Renal cortical epithelial cell (primary cell): ENCODE measurements around a stretch of chr19.

DNA sequence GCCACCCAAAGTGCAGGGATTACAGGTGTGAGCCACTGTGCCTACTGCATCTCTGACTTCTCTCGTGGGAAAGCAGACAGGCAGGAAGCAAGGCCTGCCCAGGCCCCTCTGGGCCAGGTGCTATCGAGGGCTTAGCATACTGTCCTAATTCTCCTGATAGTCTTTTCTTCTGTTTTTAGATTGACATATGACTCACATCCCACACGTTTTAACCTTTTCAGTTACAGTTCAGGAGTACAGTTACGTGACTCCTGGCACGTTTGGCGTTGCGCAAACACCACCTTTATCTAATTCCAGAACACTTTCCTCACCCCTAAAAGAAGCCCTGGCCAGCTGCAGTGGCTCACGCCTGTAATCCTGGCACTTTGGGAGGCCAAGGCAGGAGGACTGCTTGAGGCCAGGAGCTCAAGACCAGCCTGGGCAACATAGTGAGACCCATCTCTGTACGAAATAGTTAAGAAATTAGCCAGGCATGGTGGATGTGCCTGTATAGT, 9.0 kb downstream of the MOB3A start:
- RRBS = no CpG with 5 or more reads among the region's 9 CpGs

DNA sequence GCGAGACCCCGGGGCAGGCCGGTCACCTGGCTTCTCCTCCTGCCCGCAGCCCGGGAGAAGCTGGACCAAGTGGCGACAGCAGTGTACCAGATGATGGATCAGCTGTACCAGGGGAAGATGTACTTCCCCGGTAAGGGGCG, 358 bp downstream of the IZUMO4 start:
- RRBS = 2% methylated on average over 6 of the region's 8 CpGs

DNA sequence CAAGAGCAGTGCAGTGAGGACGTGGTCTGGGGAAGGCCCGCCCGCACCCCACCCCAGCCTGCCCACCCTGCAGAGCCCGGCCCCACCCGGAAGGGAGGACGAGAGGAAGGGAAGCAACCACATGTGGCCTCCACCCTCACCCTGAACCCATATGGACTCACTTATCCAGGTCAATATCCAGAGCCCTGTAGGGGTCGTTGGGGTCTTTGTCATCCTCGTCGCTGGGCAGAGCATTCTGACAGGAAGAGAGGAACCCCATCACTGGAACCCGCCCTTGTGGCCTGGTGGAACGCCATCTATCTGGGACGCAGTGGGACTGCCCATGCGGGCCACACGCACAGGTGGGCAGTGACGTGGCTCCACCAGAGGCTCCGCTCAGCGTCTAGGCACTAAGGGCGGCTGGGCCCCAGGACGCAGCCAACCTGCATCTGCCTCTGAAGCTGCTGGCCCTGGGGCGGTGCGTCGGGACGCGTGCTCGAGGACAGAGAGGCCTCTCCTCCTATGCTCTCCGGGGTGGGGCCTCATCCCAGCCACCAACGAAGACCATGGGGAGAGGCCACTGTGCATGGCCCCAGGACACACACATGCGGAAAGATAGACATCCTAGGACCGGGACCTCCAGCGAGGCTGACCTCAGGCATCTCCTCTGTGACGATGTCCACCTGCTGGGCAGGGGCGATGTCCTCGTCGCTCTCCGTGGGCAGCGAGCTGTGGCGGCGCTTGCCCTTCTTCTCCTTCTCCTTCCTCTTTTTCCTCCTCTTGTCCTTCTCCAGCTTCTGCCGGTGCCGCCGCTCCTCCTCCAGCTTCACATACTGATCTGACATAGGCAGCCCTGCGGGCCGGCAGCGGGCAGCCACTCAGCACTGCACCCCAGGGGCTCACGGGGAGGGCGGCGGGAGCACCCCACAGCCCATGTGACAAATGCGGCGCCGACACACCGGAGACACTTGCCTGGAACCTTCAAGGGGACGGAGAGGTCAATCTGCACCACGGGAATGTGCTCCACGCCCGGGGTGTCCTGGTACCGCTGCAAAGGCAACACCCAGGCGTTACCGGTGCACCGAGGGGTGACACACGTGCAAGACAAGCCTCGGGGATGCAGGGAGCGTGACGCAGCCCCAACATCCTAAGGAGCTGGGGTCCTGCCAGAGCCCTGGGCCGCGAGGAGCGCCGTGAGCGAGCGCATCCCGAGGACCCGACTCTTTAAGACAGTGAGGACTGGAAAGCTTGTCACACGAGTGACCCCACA, 18.3 kb downstream of the IZUMO4 start:
- RRBS = 88% methylated on average over 14 of the region's 72 CpGs

GRCh38 chr19:2123681-2124256, 27.1 kb downstream of the IZUMO4 start:
- RRBS = 85% methylated on average over 2 of the region's 23 CpGs

GRCh38 chr19:2164962-2165479, 1.3 kb downstream of the DOT1L start:
- RRBS = under 1% methylated on average over 21 of the region's 57 CpGs

DNA sequence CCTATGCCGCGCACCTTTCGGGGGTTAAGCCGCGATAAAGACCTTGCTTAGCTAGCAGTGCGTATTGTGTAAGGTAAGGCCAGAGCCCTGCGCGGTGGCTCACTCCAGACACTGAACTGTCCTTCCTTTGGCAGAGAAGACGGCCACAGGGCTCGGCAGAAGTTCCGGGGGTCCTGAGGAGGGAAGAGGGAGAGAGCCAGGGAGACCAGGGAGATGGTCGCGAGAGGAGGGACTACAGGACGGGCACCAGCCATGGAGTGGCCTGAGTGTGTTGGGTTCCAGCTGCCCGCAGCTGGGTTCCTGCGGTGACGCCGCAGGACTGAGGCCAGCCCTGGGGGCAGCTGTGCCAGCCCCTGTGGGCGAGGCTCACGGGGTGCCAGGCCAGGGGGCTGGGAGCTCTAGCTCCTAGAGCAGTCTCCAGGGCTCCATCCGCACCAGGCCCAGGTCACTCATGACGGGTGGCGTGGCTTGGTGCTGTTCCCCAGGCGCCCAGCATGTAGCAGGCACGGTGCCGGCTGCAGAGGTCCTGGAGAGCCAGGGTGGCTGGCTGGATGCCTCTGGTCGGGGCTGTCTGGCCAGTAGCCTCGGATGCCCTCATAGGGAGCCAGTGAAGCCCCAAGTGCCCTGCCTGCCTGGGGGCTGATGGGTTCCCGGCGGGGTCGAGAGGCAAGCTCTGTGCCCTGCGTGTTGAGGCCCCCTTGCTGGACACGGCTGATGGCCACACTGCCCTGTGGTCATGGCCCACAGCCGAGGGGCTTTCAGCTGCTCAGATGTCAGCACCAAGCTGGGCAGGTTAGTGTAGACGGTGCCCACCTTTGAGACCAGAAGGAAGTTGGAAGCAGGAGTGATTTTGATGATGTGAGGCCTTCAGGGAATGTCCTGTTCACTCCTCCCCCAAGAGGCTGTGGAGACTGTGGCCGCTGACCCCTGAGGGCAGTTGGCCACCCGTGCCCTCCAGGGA, 7.5 kb downstream of the PLEKHJ1 start:
- RRBS = no CpG with 5 or more reads among the region's 37 CpGs

DNA sequence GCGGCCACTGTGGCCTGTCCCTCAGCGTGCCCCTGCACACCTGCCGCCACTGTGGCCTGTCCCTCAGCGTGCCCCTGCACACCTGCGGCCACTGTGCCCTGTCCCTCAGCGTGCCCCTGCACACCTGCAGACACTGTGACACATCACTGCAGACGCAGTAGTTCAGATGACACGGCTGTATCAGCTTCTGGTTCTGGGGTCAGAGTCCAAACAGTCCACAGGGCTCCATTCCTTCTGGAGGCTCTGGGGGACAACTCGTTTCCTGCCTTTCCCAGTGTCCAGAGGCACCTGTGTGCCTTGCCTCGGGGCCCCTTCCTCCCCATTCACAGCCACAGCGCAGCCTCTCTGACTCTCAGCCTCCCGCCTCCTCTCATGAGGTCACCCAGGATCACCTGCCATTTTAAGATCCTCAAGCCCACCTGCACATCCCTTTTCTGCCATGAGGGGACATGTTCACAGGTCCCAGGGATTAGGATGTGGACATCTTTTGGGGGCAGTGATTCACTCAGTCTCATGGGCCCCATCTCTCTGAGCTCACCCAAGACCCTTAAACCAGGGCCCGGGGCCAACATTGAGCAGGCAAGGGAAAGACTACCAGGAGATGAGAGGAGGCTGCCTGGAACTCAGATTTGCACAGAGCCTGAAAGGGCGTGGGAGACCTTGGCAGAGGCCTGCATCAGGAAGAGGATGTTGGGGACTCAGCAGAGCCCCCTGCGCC, 5.6 kb downstream of the SF3A2 start:
- RRBS = no CpG with 5 or more reads among the region's 15 CpGs

GRCh38 chr19:2243759-2244140, 5.4 kb upstream of the AMH start:
- RRBS = no CpG with 5 or more reads among the region's 12 CpGs

DNA sequence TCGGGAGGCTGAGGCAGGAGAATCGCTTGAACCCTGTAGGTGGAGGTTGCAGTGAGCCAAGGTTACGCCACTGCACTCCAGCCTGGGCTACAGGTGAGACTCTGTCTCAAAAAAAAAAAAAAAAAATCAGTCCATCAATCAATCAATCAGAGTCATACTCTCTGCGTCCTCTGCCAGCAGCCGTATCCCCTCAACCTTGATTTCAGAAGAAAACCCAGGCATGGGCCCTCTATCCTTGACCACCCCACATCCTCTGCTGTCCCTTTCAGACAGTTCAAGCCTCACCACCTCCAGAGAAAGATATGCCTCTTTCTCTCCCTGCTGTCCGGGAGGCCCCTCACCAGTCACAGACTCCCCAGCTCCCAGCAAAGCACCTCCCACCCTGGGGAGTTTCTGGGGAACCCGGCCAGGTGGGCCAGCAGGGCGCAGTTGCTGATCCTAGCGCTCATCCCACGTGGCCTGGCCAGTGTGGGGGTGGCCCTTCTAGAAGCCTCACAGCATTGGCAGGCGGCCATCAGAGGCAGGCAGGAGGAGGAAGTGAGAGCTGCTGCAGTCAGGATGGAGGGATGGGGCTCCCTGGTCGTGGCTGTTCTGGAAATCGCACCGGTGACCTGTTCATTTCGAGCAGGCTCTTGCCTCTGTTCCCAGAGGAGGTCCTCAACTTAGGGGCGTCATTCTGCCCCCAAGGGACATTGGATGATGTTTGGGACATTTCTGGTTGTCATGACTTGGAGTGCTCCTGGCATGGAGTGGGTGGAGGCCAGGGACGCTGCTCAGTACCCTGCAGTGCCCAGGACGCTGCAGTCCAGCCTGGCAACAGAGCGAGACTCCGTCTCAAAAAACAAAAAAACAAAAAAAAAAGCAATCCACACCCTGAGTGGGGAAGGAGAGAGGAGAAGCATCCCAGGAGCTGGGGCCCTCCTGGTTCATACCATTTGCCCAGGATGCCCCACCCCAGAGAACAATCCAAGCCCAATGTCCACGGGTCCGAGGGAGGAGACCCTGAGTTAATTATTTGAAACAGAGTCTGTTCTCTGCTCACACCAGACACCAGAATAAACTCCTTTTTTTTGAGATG, 10.3 kb upstream of the JSRP1 start:
- RRBS = 42% methylated on average over 2 of the region's 22 CpGs

- RRBS = 18% methylated on average over 10 of the region's 31 CpGs
These were observed 776 bp upstream of the PEAK3 start for GRCh38 chr19:2282584-2283318.

- RRBS = no CpG with 5 or more reads among the region's 17 CpGs
These were observed 608 bp downstream of the SPPL2B start for GRCh38 chr19:2329130-2329453.

DNA sequence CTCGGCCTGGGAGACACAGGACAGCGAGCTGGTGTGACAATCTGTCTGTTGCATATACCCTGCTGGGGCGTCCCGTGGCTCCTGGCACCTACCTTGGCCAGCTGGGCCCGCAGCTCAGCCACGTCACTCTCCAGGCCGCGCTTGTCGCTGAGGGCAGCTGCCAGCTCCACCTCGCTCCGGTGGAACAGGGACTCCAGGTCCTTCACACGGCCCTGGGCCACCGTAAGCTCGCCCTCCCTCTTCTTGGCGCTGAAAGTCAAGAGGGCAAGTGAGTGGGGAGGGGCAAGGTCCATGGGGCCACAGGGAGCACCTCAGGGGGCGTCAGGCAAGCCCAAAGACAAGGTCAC, 10.9 kb upstream of the TIMM13 start:
- RRBS = no CpG with 5 or more reads among the region's 16 CpGs

DNA sequence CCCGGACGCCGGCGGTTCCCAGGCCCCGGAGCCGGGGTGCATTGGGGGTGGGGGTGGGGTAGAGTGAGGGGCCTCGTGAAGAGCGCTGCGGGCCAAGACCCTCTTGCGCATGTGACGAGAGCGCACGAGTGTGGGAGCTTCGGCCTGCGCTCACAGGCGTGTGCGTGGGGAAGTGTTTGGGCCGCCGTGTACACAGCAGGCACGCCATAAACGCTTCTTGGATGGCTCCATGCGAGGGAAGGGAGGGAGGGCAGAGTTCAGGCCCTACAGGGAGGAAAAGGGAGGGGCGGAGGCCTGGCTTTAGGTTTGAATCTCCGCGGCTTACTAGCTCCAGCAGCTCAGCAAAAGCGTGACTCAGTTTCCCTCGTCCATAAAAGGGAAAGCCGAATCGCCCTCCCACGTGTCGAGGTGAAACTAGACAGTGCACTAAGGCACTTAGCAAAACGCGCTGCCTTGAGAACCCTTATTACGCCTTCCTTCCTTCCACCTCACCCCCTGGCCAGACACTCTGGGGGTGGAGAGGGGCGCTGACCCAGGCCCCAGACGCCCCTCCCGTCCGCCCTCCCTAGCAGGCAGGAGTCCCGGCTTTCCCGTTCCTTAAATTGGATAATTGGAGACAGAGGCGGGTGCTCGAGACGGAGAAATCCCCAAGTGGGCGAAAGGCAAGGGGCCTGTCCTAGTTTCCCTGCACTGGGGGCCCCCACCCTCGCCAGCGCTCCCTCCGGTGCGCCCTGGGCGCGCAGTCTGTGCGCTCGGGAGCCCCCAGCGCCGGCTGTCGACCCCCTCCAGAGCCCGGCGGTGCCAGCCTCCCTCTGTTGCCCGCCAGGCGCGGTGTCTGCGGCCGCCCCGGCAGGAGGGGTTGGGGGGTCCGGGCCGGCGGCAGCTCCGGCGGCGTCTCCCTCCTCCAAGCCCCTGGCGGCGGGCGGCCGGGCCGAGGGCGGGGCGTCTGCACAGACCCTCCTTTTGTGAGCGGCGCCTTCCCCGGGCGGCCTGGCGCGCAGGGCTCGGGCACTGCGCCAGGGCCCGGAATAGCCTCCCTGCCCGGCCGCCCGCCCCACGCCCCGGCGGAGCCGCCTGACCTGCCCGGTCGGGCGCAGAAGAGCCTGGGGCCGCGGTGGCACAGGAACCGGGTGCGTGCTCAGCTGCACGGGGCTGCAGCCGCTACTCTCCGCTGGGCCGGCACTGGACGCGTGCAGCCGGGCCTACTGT, 12.8 kb downstream of the GADD45B start:
- RRBS = 2% methylated on average over 46 of the region's 106 CpGs

- RRBS = 2% methylated on average over 18 of the region's 65 CpGs
These were observed 18.8 kb downstream of the GADD45B start for GRCh38 chr19:2494587-2495203.

GRCh38 chr19:2539796-2540374, 64.0 kb downstream of the GADD45B start:
- RRBS = no CpG with 5 or more reads among the region's 3 CpGs

GRCh38 chr19:2591753-2592469, 110.6 kb downstream of the GNG7 start:
- RRBS = no CpG with 5 or more reads among the region's 3 CpGs

DNA sequence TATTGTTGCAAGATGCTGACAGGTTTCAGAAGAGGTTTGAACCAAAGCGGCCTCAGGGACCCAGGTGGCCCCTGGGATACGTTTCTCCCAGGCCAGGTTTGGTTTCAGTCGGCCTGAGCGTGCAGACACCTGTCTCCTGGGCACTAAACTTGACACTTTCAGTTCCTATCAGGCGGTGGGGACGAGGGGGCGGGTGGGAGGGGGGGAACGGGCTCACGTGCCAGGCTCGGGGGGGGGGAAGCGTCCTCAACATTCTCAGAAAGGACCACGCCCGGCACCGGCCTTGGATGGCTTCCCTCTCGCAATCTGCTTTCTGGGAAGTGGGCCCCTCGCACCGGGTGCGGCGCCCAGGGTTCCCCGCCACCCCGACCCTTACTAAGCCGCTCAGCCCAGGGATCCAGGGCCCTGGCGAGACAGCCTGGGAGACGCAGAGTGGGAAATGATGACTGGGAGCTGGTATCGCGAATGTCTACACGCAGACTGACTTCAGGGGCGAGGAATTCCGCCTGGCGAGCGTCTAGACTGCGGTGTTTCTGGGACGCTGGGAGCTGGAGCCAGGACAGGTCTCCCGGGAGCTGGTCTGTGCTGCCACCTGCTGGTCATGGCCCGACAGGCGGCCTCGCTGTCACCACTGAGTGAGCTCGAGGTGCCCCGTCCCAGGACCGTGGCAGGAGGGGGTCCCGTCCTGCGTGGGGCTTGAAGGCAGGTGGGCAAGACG, 91.6 kb downstream of the GNG7 start:
- RRBS = 9% methylated on average over 4 of the region's 43 CpGs

DNA sequence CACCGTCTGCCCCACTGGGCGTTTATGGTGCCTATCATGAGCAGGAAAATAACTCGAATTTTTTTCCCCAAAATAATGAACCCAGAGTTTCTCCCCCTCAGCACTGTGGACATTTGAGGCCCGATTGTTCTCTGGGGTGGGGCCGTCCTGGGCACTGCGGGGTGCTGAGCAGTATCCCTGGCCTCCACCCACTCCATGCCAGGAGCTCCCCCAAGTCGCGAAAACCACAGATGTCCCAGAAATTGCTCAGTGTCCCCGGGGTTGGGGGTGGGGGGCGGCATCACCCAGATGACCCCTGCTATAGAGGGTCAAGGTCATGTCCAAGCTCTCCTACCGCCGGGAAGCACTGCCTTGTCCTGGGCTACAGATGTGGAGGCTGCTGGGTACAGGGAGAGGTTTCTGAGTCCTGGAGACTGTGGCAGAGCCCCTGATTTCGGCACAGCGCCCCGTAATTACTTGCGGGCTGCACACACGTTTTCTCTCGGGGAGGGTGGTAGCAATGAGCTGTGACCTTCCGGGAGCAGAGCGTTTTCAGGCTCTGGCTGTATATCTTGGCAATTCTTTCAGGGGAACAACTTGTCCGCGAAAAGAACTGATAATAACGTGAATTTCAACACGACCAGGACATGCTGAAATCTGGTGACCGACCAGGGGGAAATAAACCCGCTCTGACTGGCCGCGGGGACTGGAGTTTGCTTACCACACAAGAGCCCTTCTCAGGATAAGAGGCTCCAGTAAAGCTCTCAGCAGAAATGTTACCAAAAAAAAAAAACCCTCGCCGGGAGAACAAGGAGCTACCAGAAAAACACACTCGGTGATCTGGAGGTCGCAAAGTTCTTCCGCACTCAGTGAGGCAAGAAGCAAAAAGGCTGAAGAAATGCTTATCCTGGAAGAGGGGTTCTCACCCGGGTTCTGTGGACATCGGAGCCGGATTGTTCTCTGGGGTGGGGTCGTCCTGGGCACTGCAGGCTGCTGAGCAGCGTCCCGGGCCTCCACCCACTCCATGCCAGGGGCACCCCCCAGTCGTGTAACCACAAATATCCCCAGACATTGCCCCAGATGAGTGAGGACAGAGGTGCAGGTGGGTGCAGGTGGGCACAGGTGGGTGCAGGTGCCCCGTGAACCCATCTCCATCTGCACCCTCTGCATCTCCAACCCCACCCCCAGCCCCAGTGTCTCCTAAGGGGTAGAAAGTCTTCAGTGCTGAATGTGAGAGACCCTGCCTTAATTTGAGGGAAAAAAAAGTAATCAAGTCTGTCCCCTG, 67.9 kb downstream of the GNG7 start:
- RRBS = 21% methylated on average over 4 of the region's 41 CpGs

- RRBS = 73% methylated on average over 2 of the region's 8 CpGs
These were observed 4.8 kb downstream of the SGTA start for GRCh38 chr19:2778281-2778752.

- RRBS = 91% methylated on average over 7 of the region's 32 CpGs
These were observed 5.5 kb downstream of the THOP1 start for GRCh38 chr19:2790610-2791417.